Left lung (tissue), 1 donor: ENCODE results near the genes NAP1L1 and MYF6.

GRCh38 chr12:76025795-76026178, 58.7 kb downstream of the NAP1L1 start:
- PRO-cap = no peak

DNA sequence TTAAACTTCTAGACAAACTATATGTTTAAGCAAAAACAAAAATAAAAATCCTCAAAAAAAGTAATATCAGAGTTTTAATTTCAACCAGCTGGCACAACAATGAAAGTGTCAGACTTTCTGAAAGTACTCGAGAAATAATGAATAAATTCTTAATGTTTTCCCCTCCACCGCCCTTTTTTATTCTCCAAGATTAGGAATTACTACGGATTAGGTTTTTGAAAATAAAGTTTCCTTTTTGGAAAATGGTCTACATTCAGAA, 55.0 kb downstream of the NAP1L1 start:
- PRO-cap = unidirectional peak, minus-strand start at position 176 of the sequence

DNA sequence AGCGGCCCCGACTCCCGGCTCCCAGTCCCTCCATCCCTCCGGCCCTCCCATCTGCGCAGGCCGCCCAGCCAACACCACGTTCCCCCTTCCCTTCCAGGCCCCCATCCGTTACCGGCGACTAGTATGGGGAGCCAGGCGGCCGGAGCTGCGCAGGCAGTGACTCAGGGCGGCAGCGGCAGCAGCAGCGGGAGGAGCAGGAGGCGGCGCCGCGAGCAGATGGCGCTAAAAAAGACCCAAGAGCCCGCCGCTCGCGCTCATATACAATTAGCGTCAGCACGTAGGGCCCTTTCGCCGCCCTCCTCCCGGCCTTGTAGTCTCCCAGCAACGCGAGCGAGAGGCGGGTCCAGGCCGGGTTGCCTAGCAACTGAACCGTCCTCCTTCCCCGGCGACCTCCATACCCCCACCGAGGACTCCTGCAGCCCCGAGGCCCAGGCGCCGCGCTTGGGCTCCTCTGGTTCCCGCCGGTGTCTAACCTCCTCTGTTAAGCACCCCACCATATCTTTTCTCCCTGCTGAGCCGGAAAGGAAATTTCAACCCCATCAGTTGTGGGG, at the start of gene NAP1L1:
NAP1L1 (minus strand) TSS at position 231 of the 551 bp plus-strand sequence.
- PRO-cap = bidirectional peak, plus-strand start outside the sequence, minus-strand start at position 231 of the sequence

- PRO-cap = no peak
Measured at GRCh38 chr12:76085575-76085829, 1.0 kb upstream of the NAP1L1 start.

GRCh38 chr12:76259547-76260360, 88.5 kb downstream of the BBS10 start:
- PRO-cap = no peak

DNA sequence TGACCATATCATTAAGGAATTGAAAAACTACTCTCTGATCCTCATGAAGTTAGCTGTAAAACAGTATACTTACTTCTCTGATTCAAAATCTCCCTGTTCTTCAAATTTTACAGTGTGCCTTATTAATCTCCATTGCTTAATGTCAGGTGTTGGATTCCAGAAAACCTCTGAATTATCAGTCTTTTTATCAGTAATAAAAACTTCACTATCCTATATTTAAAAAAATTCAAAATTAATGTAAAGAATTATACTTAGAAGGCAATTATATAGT, 23.1 kb upstream of the BBS10 start:
- PRO-cap = no peak

DNA sequence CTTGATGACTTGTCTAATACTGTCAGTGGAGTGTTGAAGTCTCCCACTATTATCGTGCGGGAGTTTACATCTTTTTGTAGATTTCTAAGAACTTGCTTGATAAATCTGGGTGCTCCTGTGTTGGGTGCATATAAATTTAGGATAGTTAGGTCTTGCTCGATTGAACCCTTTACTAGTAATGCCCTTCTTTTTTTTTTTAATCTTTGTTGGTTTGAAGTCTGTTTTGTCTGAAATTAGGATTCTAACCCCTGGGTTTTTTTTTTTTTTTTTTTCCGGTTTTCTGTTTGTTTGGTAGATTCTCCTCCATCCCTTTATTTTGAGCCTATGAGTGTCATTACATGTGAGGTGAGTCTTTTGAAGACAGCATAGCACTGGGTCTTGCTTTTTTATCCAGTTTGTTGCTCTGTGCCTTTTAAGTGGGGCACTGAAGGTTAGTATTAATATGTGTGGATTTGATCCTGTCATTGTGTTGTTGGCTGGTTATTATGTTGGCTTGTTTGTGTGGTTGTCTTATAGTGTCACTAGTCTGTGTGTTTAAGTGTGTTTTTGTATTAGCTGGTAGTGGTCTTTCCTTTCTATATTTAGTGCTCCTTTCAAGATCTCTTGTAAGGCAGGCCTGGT, 46.0 kb downstream of the OSBPL8 start:
- PRO-cap = no peak

DNA sequence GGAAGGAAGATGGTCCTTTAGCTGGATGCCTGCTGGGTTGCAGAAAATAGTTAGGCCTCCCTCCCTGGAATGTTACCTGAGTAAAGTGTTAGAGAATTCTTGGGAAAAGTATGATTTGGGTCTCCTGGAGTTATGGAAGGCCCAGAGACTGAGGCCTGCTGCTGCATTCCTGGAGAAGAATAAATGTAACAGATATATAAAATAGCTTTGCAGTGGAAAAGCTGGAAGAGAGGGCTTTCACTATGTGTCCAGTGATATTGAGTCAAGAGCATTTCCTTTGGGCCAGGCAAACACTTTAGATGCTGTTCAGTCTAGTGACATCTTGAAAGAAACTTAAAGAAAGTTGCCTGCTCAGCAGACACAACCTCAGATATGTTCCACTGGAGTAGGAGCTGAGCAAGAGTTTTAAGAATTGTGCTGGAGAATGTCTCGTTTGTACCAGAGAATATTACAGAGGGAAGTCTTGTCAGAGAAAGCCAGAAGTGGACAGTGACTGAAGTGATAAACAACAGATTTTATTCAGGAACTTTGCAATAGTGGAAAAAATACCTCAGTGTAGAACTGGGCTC, 18.4 kb downstream of the ZDHHC17 start:
- PRO-cap = no peak

- PRO-cap = no peak
Measured at GRCh38 chr12:77445859-77446334, 380.5 kb upstream of the E2F7 start.

- PRO-cap = no peak
Measured at GRCh38 chr12:77490750-77491100, 340.0 kb upstream of the NAV3 start.

DNA sequence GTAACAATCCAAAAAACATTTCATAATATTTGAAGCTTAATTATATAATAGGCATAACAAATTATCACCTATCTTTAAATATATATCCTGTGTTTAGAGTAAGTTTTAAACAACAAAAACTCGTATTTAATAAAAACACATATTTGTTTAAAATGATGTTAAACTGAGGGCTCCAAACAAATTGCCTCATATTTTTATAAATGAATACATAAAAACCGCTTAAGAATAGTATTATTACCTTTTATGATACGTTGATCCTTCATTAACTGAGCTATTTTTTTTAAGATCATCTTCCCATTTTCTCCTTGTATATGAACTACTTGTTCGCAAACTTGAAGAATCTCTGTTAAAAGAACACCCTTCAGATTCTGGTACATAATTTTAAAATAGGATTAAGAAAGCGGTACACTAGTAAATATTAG, 116.2 kb upstream of the PAWR start:
- PRO-cap = no peak

DNA sequence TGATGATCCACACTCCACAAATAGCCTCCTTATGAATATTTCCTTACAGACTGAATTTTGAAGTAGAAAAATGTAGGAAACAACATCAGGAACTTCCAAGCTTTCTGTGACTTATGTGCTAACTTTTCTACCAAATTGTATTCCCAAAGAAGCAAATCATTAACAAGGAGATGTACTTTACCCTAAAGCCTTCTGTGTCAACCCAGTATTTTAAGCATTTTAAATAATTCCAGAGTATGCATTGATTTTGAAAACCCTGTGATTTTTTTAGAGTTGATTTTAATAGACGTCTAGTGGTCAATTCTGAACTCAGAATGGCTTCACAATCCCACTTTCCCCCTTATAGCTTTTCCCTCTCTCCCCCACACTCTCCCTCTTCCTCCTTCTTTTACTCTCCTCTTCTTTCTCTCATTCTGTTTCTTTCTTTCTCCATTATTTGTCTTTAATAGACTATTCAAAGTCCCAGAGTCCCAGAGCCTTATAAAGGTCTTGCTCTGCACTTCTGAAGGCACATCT, 10.1 kb upstream of the MYF6 start:
- PRO-cap = no peak

DNA sequence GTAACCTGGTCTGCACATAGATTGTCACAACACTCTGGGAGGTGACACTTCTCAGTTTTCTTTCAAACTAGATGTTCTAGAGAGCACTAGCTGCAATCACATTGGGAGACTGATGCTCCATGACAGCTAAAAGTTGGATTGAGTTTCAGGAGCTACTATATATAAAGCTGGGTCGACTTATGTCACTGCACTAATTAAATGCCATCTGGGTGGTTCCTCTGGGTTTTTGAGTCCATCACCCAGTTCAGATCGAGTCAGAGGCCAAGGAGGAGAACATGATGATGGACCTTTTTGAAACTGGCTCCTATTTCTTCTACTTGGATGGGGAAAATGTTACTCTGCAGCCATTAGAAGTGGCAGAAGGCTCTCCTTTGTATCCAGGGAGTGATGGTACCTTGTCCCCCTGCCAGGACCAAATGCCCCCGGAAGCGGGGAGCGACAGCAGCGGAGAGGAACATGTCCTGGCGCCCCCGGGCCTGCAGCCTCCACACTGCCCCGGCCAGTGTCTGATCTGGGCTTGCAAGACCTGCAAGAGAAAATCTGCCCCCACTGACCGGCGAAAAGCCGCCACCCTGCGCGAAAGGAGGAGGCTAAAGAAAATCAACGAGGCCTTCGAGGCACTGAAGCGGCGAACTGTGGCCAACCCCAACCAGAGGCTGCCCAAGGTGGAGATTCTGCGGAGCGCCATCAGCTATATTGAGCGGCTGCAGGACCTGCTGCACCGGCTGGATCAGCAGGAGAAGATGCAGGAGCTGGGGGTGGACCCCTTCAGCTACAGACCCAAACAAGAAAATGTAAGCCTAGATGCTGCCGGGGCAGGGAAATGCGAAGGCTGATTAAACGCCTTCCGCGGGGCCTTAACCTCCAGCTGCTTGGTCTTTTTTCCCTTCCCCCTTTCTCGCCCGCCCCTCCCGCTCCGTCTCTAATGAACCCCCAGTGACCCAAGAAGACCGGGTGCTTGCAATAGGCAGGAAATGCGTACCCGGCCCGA, at the start of gene MYF6:
MYF6 (plus strand) TSS at position 190 of the 991 bp plus-strand sequence.
- PRO-cap = no peak

- PRO-cap = unidirectional peak, plus-strand start at chr12:80936765; unidirectional peak, plus-strand start at chr12:80936812; bidirectional peak, plus-strand start at chr12:80937246, minus-strand start at chr12:80937255
Measured at GRCh38 chr12:80936130-80937412, 1.2 kb downstream of the LIN7A start.

DNA sequence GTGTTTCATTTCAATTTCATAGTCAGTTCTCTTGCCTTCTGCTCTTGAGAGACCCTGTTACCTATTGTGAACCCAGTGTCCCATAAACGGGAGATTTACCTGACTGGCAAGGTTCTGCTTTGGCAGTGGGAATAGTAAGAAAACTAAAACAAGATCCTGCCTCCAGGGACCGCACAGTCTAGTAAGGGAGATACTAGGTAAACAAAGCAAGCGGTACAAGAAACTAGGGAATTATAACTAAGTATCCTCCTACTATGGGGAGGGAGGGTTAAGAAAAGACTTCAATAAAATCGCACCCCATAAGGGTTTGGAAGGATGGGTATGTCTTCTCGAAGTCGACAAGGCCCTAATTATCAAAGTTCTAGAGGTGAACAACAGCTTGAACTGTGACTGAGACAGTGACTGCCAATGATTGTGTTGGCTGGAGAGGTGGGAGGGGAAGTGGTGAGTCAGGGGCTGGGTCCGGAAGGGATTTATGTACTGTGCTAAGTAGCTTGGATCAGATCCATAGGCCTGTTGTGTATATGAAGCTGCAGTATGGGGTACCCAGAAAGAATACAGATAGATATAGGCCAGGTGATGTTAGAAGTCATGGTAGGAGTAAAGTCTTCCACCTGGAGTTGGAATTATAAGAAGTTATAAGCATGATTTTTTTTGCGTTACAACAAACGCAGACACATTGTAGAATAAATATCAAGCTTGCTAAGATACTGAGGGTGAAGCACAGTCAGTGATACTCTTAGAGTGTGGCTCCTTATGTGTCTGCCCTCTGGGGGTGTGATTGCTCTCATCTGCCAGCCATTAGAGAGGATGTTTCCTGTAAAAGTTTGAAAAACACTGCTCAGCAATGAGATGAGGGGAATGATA, 923 bp downstream of the ACSS3 start:
- PRO-cap = no peak

DNA sequence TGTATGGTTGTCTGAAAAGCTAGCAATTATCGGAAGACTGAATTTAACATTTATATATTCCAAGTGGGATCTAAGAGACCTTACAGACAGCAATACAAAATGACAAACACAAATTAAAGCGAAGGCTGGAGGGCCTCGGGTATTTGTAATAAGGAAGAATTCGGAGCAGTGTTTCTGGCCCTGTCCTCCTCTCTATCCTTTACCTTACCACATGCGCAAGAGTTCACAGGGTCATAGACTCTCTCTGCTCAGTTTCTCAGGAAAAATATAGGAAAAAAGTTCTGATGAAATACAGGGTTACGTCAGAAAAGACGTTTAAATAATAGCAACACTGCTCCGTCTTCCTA, 504 bp downstream of the CCDC59 start:
- PRO-cap = no peak

GRCh38 chr12:82650592-82651141, 36.0 kb upstream of the TMTC2 start:
- PRO-cap = no peak

- PRO-cap = bidirectional peak, plus-strand start at chr12:82685994, minus-strand start at chr12:82685854
Measured at GRCh38 chr12:82685724-82686272, 908 bp upstream of the TMTC2 start.

DNA sequence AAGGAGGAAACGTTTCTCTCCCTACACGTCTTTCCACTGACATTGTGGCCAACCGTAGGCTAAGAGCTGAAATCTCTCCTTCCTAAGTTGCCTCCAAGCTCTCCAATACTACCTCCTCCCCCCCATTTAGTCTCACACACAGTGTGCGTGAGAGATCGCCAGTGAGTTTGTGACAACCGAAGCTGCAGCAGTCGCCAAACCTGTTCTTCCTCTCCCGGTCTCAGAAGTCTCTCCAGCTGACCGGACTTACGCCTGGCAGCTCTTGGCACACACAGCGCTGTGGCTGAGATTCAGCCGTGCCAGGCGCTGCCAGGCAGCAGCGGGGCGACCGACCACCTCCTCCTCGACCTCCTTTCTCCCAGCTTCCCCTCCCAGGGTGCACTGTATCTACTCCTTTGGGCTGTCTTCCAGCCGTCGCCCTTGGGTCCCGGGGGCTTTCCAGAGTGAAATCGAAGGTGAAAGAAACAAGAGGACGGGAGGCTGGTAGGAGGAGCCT, 385 bp upstream of the TMTC2 start:
- PRO-cap = bidirectional peak, plus-strand start at position 161 of the sequence, minus-strand start at position 232 of the sequence; bidirectional peak, plus-strand start outside the sequence, minus-strand start at position 445 of the sequence

DNA sequence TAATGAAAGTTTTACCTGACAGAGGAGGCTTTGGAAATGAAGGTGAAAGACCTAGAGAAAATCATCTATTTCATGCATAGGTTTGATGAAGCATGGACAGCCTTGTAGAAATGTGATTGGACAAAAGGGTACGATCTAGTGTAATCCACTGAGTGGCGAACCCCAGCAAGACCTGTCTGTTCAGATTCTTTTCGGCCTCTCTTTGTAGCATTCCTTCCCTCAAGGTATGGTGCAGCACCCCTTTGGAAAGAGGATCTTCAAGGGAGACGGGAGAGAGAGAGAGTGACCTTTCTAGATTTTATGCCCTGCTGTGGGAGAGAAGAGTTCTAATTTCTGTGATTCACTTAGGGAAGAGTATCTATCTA, 287.9 kb downstream of the TMTC2 start:
- PRO-cap = unidirectional peak, plus-strand start at position 261 of the sequence